Thoracic aorta (tissue), 1 donor: ENCODE measurements around a stretch of chr7.

DNA sequence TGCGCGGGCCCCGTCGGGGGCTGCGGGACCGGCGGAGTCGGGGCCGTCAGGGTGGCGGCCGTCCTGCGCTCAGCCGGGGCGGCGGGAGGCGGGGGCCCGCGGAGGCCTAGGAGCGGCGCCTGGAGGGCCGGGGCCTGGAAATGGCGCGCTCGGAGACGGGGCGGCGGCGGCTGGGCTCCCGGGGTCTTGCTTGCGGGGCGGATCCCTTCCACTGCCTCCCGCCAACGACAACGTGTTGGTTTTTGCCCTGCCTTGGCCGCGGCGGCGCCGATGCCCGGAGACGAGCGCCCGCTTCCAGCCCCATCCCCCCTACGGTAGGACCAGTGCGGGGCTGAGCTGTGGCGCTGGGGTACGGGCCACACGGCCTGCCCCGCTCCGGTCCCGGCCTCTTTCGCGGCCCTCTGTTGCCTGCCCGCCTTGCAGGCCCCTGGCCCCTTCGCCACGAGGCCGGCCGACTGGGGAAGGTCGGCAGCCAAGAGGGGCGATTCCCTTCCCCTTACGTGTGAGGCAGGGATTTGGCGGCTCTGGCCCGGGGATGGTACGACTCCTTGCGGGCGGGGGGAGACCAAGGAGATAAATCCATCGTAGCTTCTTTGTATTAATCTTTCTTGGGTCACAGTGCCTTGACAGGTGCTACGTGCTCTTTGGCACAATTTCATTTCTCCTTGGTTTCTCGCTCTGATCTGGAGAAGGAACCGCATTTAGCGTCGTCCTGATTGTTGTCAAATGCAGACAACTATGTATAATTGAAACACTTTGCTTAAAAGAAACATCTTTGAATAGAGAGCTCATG is 495 bp downstream of the EIF4H start:
- RAMPAGE, long total RNA: no peak

DNA sequence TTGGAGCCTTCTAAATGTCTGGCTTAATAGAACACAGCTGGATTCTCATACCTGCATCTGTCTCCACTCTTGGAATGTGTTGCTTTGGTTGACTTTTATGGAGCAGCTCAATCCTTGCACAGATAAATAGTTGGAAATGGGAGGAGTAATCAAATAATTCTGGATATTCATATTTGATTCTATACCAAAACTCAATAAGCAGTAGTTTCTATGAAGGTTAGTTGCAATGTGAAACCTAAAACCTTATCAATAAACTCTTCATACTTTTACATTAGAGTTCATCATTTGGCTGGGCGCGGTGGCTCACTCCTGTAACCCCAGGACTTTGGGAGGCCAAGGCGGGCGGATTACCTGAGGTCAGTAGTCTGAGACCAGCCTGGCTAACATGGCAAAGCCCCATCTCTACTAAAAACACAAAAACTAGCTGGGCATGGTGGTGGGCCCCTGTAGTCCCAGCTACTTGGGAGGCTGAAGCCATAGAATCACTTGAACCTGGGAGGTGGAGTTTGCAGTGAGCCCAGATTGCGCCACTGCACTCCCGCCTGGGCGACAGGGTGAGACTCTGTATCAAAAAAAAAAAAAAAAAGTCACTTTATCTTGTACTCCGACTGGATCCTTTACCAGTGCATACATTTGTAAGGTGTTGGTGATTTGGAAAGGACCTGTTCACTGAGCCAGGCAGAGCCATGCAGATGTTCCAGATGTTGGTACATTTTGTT is 5.1 kb downstream of the EIF4H start:
- RAMPAGE, long total RNA: no peak

GRCh38 chr7:74188364-74188910 is 14.3 kb downstream of the EIF4H start:
- RAMPAGE, long total RNA: no peak

- RAMPAGE, long total RNA: no peak
Measured at GRCh38 chr7:74279588-74280352, 9.4 kb upstream of the CLIP2 start.

GRCh38 chr7:74290076-74290974 is 1.1 kb downstream of the CLIP2 start:
- RAMPAGE, long total RNA: no peak

- RAMPAGE, long total RNA: no peak
Measured at GRCh38 chr7:74363941-74364507, 74.8 kb downstream of the CLIP2 start.

DNA sequence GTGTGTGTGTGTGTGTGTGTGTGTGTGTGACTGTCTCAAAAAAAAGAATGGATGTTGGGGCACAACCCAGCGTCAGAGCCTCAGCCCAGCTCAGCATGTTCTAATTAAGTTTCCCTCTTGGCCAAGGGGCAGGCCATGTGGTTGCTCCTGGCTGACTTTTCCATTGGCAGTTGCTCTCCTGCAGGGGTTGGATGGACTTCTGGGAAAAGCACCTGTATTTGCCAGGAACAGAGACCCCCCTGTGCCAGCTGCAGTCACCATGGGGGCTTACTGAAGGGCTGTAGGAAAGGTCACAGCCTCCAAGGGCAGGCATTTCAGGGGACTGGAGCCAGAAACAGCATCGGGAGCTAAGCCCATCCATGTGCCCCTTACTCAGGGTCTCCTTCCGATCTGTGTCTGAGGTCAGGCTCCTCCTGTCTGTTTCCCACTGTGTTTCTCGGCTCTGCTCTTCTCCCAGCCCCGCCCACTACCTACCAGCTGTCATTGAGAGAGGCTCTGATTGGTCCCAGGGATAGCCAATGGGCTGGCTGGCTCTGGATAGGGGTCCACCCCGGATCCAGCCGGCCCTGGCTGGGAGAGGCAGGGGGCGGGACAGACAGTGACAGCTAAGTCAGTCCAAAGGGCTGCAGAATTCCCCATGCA is 75.9 kb downstream of the CLIP2 start:
- RAMPAGE, long total RNA: no peak

DNA sequence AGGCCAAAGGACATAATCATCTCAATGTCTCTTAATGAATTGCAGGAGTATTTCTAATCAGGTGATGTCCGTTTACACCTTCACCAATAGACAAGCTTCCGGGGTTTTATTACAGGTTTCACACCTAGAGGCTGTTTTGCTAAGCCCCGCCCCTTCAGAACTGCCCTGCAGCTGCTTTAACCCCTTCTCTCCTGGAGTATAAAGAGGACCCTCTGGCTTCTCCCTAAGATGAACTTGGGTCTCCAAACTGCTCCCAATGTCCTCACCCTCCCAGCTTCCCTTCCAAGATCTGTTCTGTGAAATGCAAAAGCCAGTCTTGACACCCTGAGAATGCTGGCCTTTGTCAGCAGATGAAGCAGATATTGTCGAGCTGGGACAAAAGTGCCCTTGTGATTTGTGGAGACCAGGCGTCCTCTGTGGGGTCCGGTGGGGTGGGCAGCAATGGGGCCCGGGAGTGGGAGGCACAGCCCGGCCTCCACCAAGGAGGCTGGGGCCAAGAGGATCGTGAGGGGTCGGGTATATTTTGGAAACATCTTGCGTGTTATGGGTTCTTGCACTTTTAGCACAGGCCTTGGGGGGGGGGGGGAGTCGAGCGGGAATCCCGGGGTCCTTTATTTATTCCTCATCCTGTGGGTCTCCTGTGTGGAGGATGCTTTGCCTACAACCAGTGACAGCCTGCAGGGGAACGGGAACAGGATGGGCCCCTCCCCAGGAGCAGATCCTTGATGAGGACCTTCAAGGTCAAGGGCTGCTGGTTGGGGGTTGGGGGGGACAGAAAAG is 81.7 kb upstream of the GTF2IRD1 start:
- RAMPAGE, long total RNA: no peak

- RAMPAGE, long total RNA: start-site peak on the plus strand at chr7:74380244-74381209, 6 reads
Measured at GRCh38 chr7:74379851-74381092, 73.4 kb upstream of the GTF2IRD1 start.

DNA sequence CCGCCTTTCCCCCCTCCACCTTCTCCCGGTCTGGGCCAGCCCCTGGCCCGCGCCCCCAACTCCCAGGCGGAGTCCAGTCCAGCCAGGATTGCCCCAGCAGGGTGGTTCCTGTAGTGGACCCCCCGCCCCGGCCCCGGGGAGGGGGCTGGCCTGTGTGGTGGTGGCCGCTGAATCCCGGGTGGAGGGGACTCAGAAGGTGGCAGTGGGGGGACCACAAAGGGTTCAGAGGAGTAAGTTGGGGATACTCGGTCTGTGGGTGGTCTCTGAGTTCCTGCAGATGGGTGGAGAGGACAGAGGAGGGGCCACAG is 829 bp downstream of the GTF2IRD1 start:
- RAMPAGE, long total RNA: no peak

- RAMPAGE, long total RNA: no peak
Measured at GRCh38 chr7:74503100-74503603, 49.4 kb downstream of the GTF2IRD1 start.

DNA sequence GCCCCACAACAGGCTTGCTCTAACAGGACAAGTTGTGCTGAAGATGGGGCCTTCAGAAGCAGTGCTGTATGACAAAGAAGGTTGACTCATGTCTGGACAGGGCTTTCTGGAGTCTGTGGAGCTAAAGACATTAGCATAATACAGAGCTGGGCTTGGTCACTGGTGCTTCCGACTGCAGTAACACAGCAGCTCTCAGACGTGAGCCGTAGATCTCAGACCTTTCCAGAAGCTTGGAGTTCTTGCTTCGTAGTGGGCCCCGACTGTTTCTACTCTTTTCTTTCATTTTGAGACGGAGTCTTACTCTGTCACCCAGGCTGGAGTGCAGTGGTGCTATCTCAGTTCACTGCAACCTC is 100.5 kb downstream of the GTF2IRD1 start:
- RAMPAGE, long total RNA: no peak

DNA sequence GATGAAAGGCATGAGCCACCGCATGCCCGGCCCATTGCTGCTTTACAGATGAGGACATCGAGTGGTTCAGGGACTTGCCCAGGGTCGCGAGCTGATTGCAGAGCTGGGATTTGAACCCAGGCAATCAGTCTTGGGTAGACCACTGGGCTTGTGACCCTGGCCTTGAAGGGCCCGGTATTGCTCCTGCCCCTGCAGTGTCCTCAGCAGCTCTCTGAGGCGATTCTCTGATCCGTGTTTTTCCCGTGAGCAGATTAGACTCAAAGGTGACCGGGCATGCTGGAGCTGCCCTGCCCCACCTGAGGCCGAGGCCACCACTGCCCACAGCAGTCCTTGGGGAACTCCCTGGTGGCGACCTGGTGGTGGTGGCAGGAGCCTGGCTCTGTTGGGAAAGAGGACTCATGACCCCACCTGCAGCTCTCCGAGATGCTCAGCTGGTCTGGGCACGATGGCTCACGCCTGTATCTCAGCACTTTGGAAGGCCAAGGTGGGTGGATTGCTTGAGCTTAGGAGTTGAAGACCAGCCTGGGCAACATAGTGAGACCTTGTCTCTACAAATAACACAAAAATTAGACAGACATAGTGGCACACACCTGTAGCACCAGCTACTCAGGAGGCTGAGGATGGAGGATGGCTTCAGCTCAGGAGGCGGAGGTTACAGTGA is 76.1 kb upstream of the GTF2I start:
- RAMPAGE, long total RNA: no peak

DNA sequence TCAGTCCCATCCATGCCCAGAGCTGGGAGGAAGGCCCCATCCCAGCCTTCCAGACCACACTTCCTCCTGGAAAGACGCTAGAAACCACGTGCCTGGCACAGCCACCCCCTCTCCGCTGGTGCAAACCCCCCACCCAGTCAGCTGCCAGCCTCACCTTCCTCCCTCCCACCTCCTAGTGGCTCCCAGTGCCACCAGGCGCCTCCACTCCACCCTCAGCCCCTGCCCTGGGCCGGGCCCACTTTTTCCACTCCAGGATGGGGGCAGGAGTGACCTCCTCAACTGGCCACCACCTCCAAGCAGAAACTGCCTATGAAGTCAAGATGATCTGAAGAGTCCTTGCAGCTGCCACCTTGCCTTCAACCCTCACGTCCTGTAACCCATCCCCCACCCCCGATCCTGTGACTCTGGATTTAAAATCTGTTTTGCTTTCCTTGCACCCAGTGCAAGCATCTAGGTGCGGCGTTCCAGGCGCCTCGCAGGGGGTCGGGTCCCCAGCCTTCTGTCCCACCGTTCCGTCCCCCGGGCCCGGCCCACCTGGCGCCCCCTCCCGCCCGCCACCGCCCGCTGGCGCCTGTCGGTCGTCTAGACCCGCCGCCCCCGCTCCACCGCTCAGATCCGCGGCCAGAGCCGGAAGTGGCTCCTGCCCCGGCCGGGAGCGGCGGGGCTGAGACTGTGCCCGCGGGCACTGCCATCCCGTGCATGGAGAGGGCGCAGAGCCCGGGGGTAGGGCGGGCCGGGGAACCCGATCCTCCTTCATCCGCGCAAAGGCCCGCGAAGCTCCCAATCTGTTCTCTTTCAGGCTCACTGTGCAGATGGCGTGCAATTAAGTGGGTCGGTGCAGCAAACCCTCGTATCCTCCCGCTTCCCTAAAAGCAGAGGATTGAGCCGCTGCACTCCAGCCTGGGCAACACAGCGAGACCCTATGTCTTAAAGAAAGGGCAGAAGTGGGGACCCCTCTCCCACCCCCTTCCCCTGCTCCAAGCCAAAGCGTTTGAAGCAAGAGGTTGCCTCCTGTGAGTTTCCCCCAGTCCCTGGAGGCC is 51.2 kb upstream of the GTF2I start:
- RAMPAGE, long total RNA: no peak

GRCh38 chr7:74612133-74612945 is 45.2 kb upstream of the GTF2I start:
- RAMPAGE, long total RNA: no peak

DNA sequence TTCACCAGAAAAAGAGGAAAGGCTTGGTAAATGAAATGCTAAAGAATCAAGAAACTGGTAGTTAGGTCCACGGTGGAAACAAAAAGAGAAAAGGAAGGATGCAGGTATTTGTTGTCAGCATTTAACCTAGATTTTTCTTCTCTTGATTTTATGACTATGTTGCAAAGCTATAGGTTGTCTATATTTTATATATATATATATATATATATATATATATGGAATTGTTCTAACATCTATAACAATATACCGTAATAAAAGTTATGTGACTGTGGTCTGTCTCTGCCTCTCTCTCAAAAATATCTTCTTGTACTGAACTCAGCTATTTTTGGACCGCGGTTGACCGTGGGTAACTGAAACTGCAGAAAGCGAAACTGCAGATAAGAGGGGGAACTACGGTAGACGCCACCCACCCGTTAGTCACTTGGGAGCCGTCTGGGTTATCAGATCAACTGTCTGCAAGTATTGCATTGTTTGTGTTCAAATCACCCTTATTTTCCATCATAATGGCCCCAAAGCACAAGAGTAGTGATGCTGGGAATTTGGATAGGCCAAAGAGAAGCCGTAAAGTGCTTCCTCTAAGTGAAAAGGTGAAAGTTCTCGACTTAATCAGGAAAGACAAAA is 7.6 kb upstream of the GTF2I start:
- RAMPAGE, long total RNA: no peak

- RAMPAGE, long total RNA: no peak
Measured at GRCh38 chr7:75415658-75416635, 20.5 kb downstream of the TRIM73 start.

GRCh38 chr7:75546676-75547285 is 54.7 kb downstream of the SPDYE5 start:
- RAMPAGE, long total RNA: start-site peak on the minus strand at chr7:75546951-75547003, 28 reads

DNA sequence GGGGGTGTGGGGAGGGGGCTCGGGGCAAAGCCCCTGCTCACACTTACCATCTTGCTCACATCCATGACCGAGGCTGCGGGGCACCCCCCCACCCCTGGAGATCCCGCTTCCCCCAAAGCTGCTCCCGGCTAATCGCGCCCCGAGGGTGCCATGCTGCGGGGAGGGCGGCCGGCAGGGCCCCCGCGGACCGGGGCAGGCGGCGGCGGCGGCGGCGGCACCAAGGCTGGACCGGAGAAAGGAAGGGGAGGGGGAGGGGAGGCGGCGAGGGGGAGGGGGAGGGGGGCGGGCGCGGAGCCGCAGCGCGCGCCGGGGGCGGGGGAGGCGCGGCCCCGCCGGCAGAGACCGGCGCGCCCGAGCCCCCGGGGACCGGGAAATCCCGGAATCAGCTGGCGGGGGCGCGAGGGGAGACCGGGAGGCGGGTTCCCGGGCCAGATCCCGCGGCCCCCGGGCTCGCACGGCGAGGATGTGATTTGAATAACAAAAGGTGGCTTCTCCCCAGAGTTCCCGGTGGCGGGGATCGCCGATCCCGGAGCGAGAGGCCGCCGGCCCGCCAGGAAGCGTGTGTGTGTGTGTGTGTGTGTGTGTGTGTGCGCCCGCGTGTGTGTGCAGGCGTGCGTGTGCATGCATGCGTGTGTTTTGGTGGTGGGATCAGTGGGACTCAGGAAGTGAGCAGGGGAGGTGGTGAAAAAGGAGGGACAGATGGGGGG is 99.6 kb downstream of the HIP1 start:
- RAMPAGE, long total RNA: no peak

GRCh38 chr7:75695103-75695302 is 43.7 kb downstream of the HIP1 start:
- RAMPAGE, long total RNA: no peak